GM12878 (cell line): ENCODE measurements around the genes HDC, SPPL2A and TNFAIP8L3.

GRCh38 chr15:48565867-48566382 is 79.6 kb downstream of the FBN1 start:
- RAMPAGE, long total RNA: no peak
CAGE:
- cytosol, long polyA minus RNA: no peak
- cytosol, long polyA plus RNA: no peak
- long polyA plus RNA: no peak
- nucleolus, long total RNA: no peak
- nucleus, long polyA plus RNA: no peak
- nucleus, long total RNA: no peak

GRCh38 chr15:48645205-48645586 is 313 bp downstream of the FBN1 start:
- RAMPAGE, long total RNA: no peak
- RRBS, 2 experiments: 2% methylated on average over 16 of the region's 41 CpGs
CAGE:
- cytosol, long polyA minus RNA: no peak
- cytosol, long polyA plus RNA: no peak
- long polyA plus RNA: no peak
- nucleolus, long total RNA: no peak
- nucleus, long polyA plus RNA: no peak
- nucleus, long total RNA: no peak

DNA sequence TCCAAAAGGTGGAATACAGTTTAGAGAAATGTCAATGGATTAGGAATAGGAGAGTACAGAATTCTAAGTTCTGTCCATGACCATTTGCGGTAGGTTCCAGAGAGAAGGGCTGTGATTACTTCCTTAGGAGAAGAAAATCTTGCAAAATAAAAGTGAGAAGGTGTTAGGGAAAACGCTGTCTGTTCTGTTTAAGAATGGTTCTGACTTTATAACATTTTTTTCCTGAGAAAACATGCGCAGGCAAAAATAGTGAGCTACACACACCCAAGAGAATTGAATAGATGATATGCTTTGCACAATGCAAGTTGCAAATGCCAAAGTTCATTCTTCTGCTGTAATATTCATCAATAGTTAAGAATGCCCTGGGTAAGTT is 99.2 kb downstream of the DTWD1 start:
- RAMPAGE, long total RNA: no peak
- RRBS, 2 experiments: no CpG with 5 or more reads among the region's 3 CpGs
CAGE:
- cytosol, long polyA minus RNA: no peak
- cytosol, long polyA plus RNA: no peak
- long polyA plus RNA: no peak
- nucleolus, long total RNA: no peak
- nucleus, long polyA plus RNA: no peak
- nucleus, long total RNA: no peak

GRCh38 chr15:50128465-50128761 is 9.4 kb upstream of the ATP8B4 start:
- RAMPAGE, long total RNA: no peak
CAGE:
- cytosol, long polyA minus RNA: no peak
- cytosol, long polyA plus RNA: no peak
- long polyA plus RNA: no peak
- nucleolus, long total RNA: no peak
- nucleus, long polyA plus RNA: no peak
- nucleus, long total RNA: no peak

GRCh38 chr15:50135255-50135580 is 16.2 kb upstream of the ATP8B4 start:
- RAMPAGE, long total RNA: no peak
- RRBS, 2 experiments: no CpG with 5 or more reads among the region's 5 CpGs
CAGE:
- cytosol, long polyA minus RNA: no peak
- cytosol, long polyA plus RNA: no peak
- long polyA plus RNA: no peak
- nucleolus, long total RNA: no peak
- nucleus, long polyA plus RNA: no peak
- nucleus, long total RNA: no peak

DNA sequence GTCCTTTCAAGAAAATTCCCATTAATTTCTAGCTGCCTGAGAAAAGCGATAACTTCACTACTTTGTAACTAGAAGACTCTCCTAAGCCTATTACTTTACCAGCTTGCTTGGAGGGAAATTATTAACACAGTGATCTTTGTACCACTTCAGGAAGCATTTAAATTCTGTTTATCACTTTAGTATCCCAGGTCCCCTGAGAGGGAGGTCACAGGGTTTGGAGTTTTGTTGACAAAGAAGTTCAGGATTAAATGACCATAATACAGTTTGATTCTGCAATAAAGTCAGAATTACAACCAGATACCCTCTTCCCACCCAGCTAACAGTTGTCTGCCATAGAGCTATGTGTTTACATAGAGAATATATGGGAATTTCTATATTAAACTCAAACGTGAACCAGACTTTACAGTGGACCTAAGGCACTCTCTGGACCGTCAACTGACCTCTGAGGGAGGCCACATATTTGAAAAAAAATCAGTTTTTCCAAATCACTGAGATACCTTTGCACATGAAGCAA is 3.0 kb downstream of the SLC27A2 start:
- RAMPAGE, long total RNA: no peak
- RRBS, 2 experiments: no CpG with 5 or more reads among the region's 3 CpGs
CAGE:
- cytosol, long polyA minus RNA: no peak
- cytosol, long polyA plus RNA: no peak
- long polyA plus RNA: no peak
- nucleolus, long total RNA: no peak
- nucleus, long polyA plus RNA: no peak
- nucleus, long total RNA: no peak

GRCh38 chr15:50238468-50238778 is 27.1 kb downstream of the HDC start:
- RAMPAGE, long total RNA: no peak
- RRBS, 2 experiments: no CpG with 5 or more reads among the region's 2 CpGs
CAGE:
- cytosol, long polyA minus RNA: no peak
- cytosol, long polyA plus RNA: no peak
- long polyA plus RNA: no peak
- nucleolus, long total RNA: no peak
- nucleus, long polyA plus RNA: no peak
- nucleus, long total RNA: no peak

DNA sequence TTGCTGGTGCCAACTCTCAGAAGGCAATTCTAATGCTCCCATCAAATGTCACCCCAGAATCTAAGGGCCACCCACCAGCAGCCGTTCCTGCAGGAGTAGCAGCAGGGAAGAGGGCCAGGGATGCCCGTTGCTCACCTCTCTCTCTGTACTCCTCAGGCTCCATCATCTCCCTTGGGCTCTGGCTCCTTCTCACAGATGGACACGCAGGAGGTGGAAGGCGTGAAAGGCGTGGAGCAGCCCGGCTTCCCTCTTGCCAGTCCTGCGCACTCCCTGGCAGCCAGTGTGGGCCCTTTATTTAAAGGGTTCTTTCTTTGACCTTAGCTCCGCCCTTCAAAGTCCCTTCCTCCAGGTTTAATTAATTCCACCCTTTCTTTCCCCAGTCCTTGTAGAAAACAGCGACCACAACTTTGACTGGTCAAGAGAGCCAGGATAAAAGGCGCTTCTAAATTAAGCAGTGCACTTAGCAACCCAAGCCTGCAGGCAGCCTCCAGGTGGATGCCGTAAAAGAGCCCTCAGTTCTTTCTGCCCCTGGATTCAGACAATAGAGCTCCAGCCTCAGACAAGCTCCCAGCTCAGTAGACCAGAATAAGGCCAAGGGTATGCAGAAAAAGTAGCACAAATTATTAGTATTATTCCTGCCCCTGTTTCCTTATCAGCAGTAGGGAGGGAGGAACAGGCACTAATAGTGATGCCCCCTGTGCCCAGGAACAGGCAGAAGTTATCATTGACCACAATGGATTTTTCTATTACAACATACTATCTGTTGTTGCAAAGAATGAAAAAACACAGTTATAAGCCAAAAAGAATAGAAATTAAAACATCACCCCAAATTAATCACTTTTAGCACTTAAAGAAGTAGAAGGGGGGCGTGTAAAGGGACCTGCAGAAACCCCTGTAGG is at the start of gene HDC:
Gene HDC (minus strand): TSS at position 269 of the 899 bp plus-strand sequence.
- RAMPAGE, long total RNA: no peak
- RRBS, 2 experiments: no CpG with 5 or more reads among the region's 12 CpGs
CAGE:
- cytosol, long polyA minus RNA: no peak
- cytosol, long polyA plus RNA: no peak
- long polyA plus RNA: no peak
- nucleolus, long total RNA: no peak
- nucleus, long polyA plus RNA: no peak
- nucleus, long total RNA: no peak

DNA sequence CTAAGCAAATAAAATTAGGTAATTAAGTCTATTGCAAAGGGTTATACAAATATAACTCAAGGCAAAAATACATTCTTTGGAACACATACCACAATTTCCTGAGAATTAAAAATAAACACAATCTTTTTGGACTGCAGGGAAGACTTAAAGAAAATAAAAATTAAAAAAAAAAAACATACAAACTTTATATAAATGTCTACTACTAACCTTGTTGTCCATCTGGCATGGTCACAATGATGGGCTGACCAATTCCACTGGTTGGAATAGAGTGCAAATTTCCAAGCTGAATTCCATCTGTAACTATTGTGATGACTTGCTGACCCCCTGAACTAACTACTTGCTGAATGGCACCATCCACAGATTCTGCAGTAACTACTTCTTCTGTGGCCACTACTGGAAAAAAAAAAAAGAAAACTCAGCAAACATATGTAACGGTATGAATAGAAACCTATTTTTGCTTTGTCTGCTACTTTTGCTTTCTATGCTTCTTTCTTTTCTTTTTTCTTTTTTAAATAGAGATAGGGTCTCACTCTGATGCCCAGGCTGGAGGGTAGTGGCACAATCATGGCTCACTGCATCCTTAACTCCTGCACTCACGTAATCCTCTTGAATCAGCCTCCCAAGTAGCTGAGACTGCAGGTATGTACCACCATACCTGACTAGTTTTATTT is 23.9 kb upstream of the HDC start:
- RAMPAGE, long total RNA: no peak
- RRBS, 2 experiments: no CpG with 5 or more reads among the region's 2 CpGs
CAGE:
- cytosol, long polyA minus RNA: no peak
- cytosol, long polyA plus RNA: no peak
- long polyA plus RNA: no peak
- nucleolus, long total RNA: no peak
- nucleus, long polyA plus RNA: no peak
- nucleus, long total RNA: no peak

DNA sequence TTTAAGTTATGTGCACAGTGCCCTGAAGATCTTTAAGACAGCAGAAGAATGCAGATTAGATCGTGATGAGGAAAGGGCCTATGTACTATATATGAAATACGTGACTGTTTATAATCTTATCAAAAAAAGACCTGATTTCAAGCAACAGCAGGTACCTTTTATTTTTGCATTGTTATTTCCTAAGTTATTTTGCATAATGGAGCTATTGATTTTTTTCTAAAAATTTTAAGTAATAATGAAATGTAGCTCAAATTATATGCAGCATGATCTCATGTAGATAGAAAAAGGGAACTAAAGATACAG is 17.1 kb downstream of the USP8 start:
- RAMPAGE, long total RNA: no peak
- RRBS, 2 experiments: no CpG with 5 or more reads among the region's 2 CpGs
CAGE:
- cytosol, long polyA minus RNA: no peak
- cytosol, long polyA plus RNA: no peak
- long polyA plus RNA: no peak
- nucleolus, long total RNA: no peak
- nucleus, long polyA plus RNA: no peak
- nucleus, long total RNA: no peak

DNA sequence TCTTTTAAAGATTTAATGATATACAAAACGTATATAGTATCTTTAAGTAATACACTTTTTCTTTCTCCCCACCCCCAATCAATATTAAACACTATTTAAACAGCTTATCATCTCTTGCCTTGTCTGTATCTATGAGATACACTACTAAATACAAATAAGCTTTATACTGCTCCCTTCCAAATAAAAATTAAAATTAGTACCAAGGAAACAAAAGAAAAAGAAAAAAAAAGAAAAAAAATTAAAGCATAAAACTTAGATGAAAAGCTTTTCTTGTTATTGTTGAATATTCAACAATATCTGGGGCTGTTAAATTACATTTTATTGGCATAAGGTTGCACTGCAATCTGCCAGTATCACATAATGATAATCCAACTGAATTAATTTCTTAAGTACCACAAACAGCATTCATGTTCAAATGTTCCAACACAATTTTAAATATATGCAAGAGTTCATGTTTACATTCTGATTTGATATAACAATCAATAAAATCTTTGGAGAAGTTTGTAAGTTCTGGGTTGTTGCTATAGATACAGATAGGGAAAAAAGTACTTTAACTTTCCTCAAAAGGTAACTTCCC is 13.9 kb upstream of the USP50 start:
- RAMPAGE, long total RNA: no peak
- RRBS, 2 experiments: no CpG with 5 or more reads among the region's 1 CpG
CAGE:
- cytosol, long polyA minus RNA: no peak
- cytosol, long polyA plus RNA: no peak
- long polyA plus RNA: no peak
- nucleolus, long total RNA: start-site peak on the minus strand centred at position 85 of the sequence, 35 bp wide, 32 reads; start-site peak on the minus strand centred at position 273 of the sequence, 31 bp wide, 27 reads
- nucleus, long polyA plus RNA: no peak
- nucleus, long total RNA: no peak

- RAMPAGE, long total RNA: no peak
- RRBS, 2 experiments: no CpG with 5 or more reads among the region's 1 CpG
CAGE:
- cytosol, long polyA minus RNA: no peak
- cytosol, long polyA plus RNA: no peak
- long polyA plus RNA: no peak
- nucleolus, long total RNA: no peak
- nucleus, long polyA plus RNA: no peak
- nucleus, long total RNA: no peak
Observed at GRCh38 chr15:50702838-50703357, 16.3 kb upstream of the TRPM7 start.

DNA sequence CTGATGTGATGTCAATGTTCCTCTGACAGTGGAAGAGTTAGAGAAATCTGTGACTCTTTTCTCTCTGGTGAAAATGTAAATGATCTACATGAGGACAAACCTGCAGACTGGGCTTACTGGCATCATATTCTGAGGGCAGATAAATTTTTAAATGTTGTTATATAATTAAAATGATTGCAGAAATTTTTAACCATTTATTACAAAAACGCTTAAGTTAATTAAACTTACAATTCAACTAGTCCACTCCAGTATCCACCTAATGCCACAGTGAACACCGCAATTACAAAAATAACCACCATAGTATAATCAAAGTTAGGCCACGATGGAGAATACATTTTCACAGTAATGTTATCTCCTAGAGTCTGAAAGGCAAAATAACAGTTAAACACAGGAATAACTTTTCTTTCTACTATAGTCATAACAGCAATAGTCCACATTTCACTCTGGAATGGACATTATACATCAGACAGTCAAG is 18.2 kb downstream of the SPPL2A start:
- RAMPAGE, long total RNA: no peak
- RRBS, 2 experiments: no CpG with 5 or more reads among the region's 3 CpGs
CAGE:
- cytosol, long polyA minus RNA: no peak
- cytosol, long polyA plus RNA: no peak
- long polyA plus RNA: no peak
- nucleolus, long total RNA: no peak
- nucleus, long polyA plus RNA: no peak
- nucleus, long total RNA: no peak

- RAMPAGE, long total RNA: no peak
- RRBS, 2 experiments: no CpG with 5 or more reads among the region's 7 CpGs
CAGE:
- cytosol, long polyA minus RNA: no peak
- cytosol, long polyA plus RNA: no peak
- long polyA plus RNA: no peak
- nucleolus, long total RNA: no peak
- nucleus, long polyA plus RNA: no peak
- nucleus, long total RNA: no peak
Observed at GRCh38 chr15:50764417-50764934, 1.0 kb downstream of the SPPL2A start.

DNA sequence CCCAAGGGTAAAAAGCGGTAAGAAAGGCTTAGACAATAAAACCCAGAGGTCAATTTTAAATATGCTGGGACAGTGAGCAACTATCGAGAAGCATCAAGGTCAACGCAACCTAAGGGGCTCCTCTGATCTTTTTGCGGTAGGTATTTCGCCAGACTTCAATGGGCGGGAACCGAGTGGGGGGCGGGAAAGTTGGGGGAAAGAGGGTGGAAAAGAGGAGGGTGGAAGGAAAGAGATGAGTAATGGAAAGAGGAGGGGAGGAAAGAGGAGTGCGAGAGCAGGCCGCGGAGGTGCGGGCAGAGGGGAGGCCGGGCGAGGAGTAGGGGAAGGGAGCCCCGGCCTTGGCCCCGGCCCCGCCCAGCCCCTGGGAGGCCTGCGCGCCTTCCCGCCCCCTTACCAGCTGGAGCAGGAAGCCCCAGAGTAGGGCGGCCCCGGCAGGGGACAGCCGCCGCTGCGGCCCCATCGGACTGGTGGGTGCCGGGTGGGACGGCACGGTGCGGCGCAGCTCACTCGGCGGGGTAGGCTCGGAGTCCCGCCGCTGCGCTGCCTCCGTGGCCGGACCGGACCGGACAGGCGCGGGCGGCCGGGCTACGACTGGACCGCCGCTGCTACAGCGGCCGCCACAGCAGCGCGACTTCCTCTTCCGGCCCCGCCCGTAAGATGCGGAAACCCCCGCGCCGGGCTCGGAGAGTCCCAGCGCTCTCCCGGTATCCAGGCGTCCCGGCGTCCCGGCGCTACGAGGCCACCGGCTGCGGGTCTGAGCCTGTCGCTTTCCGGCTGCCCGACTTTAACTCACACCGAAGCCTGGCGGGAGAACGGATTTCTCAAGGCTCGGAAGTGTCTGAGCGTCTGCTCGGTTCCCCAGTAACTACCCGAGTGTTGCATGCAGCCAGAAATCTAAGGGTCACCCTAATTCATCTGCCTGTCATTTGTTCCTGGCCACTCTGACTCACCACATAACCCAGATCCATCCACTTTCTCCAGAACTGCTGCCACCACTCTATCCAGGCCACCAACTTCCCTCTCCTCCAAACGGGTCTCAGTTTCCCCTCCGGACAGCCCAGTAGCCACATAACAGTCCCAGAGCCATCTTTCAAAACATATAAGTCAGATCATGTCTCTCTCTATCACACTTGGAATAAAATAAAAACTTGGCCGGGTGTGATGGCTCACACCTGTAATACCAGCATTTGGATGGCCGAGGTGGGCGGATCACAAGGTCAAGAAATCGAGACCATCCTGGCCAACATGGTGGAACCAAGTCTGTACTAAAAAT is at the start of gene SPPL2A:
Gene SPPL2A (minus strand): TSS at position 633 of the 1,273 bp plus-strand sequence.
- RAMPAGE, long total RNA: no peak
- RRBS, 2 experiments: 5% methylated on average over 33 of the region's 86 CpGs
CAGE:
- cytosol, long polyA minus RNA: start-site peak on the minus strand centred at position 589 of the sequence, 13 bp wide, 16 reads
- cytosol, long polyA plus RNA: no peak
- long polyA plus RNA: start-site peak on the minus strand centred at position 538 of the sequence, 220 bp wide, 88 and 91 reads in 2 replicates
- nucleolus, long total RNA: start-site peak on the minus strand centred at position 594 of the sequence, 159 bp wide, 29 reads; start-site peak on the plus strand centred at position 698 of the sequence, 35 bp wide, 12 reads
- nucleus, long polyA plus RNA: no peak
- nucleus, long total RNA: no peak

DNA sequence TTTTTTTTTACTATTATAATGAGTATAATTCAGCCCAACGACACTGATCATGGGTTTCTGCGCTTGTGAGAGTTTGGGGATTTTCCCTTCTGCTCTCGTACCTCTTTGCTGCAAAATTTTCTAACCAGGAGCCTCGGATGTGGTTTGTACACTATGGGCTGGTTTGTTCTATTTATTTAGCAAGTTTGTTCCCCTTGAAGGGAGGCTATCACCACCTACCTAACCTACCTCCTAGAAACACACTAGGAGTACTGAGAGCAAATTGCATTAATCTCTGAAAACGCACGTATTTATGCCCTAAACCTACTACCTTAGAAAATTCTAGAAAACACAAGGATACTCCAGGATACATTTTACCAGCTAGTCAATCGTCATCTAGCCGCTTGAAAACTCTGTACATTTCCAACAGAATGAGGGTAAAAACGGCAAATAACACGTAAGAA is 1.2 kb upstream of the AP4E1 start:
- RAMPAGE, long total RNA: no peak
- RRBS, 2 experiments: no CpG with 5 or more reads among the region's 10 CpGs
CAGE:
- cytosol, long polyA minus RNA: no peak
- cytosol, long polyA plus RNA: no peak
- long polyA plus RNA: no peak
- nucleolus, long total RNA: no peak
- nucleus, long polyA plus RNA: no peak
- nucleus, long total RNA: no peak

- RAMPAGE, long total RNA: no peak
- RRBS, 2 experiments: 4 to 13% methylated on average over 22 to 23 of the region's 100 CpGs
CAGE:
- cytosol, long polyA minus RNA: no peak
- cytosol, long polyA plus RNA: no peak
- long polyA plus RNA: no peak
- nucleolus, long total RNA: no peak
- nucleus, long polyA plus RNA: no peak
- nucleus, long total RNA: no peak
Observed at GRCh38 chr15:51094588-51095679, at the start of gene TNFAIP8L3. Gene TNFAIP8L3, minus strand, starts transcription at chr15:51094906.

DNA sequence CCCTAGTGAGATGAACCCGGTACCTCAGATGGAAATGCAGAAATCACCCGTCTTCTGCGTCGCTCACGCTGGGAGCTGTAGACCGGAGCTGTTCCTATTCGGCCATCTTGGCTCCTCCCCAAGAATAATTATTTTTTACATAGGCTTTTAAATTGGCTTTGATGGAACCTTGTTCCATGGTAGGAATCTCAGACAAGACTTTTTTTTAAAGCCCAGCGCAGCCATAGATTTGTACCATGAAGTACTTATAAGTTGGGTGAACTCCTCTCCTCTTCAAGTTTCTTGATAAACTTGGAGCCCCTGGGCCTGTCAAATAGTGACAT is 81.6 kb downstream of the GLDN start:
- RAMPAGE, long total RNA: no peak
- RRBS, 2 experiments: no CpG with 5 or more reads among the region's 8 CpGs
CAGE:
- cytosol, long polyA minus RNA: no peak
- cytosol, long polyA plus RNA: no peak
- long polyA plus RNA: no peak
- nucleolus, long total RNA: no peak
- nucleus, long polyA plus RNA: no peak
- nucleus, long total RNA: no peak

DNA sequence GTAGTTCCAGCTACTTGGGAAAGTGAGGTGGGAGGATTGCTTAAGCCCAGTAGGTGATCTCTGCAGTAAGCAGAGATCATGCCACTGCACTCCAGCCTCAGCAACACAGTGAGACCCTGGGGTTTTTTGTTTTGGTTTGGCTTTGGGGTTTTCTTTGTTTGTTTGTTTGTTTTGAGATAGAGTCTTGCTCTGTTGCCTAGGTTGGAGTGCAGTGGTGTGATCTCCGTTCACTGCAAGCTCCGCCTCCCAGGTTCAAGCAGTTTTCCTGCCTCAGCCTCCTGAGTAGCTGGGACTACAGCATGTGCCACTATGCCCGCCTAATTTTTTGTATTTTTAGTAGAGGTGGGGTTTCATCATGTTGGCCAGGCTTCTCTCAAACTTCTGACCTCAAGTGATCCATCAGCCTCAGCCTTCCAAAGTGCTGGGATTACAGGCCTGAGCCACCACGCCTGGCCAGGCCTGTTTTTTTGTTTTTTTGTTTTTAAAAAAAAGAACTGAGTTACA is 2.4 kb upstream of the LYSMD2 start:
- RAMPAGE, long total RNA: no peak
- RRBS, 2 experiments: no CpG with 5 or more reads among the region's 4 CpGs
CAGE:
- cytosol, long polyA minus RNA: no peak
- cytosol, long polyA plus RNA: no peak
- long polyA plus RNA: no peak
- nucleolus, long total RNA: no peak
- nucleus, long polyA plus RNA: no peak
- nucleus, long total RNA: no peak

DNA sequence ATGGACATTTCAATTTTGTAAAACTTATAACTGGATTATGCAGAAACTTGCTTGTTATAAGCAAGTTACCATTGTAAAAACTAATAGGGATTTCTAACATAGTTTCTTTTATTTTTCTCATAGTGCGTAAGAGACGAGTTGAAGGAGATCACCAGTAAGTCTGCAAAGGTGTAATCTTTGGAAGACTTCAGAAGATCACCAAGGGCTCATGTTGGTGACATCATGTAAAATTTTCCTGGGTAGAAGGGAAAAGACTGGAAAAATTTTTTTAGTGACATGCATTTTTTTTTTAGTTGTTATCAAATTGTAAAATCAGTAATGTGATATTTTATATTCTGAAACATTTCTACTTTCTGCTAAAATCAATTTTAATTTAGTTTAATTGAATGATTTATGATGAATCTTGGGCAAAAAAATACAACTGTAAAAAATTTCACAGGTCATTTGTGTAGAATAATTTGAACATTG is 62.9 kb downstream of the LEO1 start:
- RAMPAGE, long total RNA: no peak
- RRBS, 2 experiments: no CpG with 5 or more reads among the region's 2 CpGs
CAGE:
- cytosol, long polyA minus RNA: no peak
- cytosol, long polyA plus RNA: no peak
- long polyA plus RNA: no peak
- nucleolus, long total RNA: no peak
- nucleus, long polyA plus RNA: no peak
- nucleus, long total RNA: no peak